Skin of body (tissue), 2 donors: ENCODE measurements around the gene C1QL2.

- RAMPAGE, long total RNA, result no peak
Observed at GRCh38 chr2:112833345-112833708, 3.3 kb downstream of the IL1B start.

DNA sequence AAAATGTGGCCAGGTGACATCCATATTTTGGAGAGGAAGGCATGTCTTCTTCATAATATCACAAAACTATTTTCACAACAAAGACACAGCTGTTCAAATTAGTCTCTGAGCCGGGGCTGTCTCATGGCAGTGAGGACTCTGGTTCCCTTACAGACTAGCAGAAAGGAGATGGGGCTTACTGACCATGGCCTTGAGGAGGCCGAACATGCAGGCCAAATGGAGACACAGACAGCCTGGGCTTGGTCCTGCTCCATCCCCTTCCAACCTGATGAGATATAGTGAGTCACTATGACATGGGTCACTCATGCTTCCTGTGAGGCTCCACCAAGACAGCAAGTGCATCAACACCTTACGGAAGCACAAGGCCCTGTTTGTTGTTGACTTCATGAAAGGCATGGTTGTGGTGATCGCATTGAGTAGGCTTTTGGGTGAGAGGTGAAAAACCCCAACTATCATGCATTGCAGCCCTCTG lies 9.8 kb downstream of the IL37 start:
- RAMPAGE, long total RNA, result no peak

DNA sequence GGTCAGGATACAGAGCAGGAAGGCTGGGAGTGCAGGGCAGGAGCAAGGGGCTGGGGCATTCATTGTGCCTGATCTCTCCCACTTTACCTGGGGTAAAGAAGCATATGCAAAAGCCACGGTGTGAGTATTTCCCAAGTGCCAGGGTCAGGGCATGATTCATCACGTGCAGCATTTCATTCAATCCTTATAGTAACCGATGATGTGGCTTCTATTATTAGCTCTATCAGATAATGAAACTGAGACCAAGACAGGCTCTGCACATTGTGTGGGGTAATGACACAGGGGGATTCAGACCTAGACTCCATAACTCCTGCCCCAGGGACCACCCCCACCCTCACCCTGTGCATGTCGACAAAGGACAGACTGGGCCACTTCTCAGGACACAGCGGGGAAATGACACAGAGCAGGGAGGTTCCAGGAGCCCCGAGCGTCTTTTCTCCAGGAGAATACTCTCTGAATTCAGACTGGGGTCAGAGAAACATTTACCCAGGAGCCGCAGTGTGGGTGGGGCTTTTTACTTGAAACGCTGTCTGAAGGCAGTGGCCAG lies 2.8 kb upstream of the IL1RN start:
- RAMPAGE, long total RNA, result no peak

GRCh38 chr2:113157920-113158442 lies 15.8 kb upstream of the PSD4 start:
- RAMPAGE, long total RNA, result no peak

GRCh38 chr2:113237371-113238119 lies 41.2 kb downstream of the PAX8 start:
- RAMPAGE, long total RNA, result no peak

GRCh38 chr2:113268244-113269052 lies 10.3 kb downstream of the PAX8 start:
- RAMPAGE, long total RNA, result no peak

DNA sequence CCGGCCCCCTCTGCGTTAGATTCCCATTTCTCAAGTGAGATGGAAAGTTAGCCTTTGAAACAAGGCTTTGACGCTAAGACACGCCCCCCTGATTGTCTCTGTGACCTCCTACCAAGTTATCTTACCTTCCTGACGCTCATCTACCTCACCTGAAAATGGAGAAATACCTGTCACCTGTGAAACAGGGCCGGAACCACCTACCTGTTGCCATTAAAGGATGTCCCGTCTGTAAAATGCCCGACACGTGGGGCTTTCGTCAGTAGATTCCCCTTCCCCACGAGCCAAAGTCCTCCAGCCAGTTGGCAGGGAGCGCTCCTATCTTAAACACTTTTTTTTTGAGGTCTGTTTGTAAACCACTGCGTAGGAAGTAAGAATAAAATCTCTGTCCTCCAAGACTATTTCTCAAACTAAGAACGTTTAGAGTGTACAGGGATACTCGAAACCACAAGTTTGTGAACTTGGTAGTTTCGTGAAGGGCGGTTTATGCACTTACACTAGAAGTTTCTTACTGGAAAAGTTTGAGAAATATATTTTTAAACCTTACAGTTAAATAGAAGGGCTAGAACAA lies 797 bp downstream of the ZNG1B start:
- RAMPAGE, long total RNA, result no peak

- RAMPAGE, long total RNA, result no peak
Observed at GRCh38 chr2:113490035-113490458, 8.4 kb upstream of the FOXD4L1 start.

GRCh38 chr2:113541702-113542507 lies 43.4 kb downstream of the FOXD4L1 start:
- RAMPAGE, long total RNA, result no peak

DNA sequence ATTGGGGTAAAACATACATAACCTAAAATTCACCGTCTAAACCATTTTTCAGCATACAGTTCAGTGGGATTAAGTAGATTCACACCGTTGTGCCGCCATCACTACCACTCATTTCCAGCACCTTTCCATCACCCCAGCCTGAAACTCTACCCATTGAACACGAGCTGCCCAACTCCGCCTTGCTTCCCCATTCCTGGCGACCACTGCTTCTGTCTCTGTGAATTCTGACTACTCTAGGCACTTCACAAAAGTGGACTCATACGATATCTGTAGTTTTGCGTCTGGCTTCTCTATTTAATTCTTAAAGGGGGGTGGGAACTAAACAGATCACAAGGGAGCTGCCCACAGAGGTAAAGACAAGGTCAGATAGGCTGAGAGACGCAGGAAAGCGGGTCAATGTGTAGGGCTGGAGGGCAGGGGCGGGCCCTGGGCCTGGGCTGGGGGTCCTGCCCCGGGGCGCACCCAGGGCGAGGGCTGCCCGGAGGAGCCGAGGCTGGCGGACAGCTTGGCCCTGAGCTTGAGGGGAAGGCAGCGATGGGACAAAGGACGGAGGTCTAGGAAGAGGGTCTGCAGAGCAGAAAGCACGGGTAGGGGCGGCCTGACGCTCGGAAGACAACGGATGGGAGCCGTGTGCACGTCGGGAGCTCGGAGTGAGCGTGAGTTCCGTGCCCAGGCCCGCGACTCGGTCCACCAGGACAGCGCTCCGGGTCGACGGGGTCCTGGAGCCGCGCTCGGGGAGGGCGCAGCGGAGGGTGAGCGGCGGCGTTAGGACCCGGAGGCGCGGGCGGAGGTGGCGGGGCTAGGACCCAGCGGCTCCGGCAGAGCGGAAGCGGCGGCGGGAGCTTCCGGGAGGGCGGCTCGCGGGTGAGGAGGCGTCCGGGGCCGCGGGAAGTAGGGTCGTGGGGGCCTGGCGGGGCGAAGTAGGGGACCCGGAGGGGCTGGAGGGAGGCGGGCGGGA lies 43.5 kb upstream of the RABL2A start:
- RAMPAGE, long total RNA, result no peak

DNA sequence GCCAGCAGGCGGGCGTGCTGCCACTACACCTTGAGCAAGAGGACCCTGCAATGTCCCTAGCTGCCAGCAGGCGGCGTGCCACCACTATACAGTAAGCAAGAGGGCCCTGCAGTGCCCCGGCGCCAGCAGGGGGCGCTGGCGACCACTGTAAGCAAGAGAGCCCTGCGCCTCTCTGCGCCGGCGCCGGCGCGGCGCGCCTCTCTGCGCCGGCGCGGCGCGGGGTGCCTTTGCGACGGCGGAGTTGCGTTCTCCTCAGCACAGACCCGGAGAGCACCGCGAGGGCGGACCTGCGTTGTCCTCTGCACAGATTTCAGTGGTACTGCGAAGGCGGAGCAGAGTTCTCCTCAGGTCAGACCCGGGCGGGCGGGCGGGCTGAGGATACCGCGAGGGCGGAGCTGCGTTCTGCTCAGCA lies 25.0 kb upstream of the RABL2A start:
- RAMPAGE, long total RNA, result no peak

DNA sequence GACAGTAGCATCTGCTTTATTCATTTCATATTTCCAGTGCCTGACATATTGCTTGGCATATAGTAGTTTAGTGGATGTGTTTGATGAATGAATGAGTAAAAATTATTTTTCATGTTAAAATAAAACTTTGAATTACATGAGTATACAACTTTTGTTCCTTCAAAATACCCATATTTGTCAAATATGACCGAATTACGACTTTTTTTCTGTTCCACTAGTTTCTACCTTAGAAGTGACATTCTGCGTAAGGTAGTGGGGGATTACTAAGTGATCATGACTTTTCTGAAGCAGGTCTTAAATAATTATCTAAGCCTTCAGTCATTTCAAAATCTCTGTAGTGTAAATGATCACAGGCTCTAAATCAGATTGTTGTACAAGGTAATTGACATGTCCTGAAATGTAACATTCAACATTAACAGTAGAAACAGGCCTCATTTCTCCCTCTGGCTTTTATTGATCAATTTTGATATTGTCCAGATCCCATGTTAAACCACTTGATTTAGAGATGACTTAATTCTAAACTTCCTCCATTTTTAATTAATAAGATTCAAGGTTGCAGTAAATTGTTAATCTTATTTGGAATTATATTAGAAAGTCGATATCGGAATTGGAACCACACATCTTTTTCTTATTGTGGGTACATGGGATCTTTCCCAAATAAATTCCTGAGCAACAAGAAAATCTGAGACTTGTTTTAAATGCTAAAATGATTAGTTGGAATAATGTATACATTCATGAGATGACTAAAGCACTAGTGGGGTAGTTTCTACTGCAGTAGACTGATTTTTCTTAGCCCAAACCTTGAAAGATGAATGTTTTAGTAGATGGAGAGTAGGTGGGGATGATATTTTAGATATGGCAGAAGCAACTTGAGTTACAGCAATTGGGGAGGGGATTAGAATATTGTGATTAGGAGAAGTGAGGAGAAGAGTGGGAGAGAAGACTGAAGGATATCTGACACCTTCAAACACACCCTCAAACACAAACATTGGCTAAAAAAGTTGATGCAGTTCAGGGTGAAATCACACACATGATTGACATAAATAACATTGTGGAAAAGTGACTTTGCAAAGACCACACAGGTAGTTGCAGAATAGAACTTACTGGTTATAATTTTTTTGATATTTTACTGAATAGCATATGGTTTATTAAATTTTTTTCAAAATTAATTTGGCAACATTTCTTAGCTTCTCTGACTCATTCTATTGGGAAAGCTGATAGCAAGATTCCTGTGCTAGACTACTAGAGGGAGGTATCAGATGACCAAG lies 72.5 kb downstream of the ACTR3 start:
- RAMPAGE, long total RNA, result no peak

DNA sequence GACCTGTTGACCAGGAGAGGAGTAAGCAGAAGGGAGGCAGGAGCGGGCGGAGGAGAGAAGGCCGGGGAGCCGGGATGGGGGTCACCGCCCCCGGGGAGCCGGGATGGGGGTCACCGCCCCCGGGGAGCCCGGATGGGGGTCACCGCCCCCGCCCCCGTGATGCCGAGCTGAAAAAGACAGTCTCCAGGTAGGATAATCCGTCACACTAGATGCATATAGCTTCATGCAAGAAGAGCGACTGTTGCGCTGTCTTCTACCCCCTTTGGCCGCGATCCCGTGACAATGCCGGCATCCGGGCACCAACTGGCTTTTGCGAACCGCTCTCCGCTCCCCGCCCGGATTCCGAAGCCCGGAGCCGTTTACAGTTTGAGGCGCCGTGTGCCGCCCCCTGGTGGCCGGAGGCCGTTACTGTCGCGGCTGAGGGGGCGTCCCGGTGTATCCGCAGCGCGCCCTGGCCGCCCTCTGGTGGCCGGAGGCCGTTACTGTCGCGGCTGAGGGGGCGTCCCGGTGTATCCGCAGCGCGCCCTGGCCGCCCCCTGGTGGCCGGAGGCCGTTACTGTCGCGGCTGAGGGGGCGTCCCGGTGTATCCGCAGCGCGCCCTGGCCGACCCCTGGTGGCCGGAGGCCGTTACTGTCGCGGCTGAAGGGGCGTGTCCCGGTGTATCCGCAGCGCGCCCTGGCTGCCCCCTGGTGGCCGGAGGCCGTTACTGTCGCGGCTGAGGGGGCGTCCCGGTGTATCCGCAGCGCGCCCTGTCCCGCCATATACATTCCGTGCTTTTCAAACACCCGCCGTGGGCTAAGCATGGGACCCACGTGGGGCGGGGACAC lies 89.6 kb downstream of the ACTR3 start:
- RAMPAGE, long total RNA, result no peak

- RAMPAGE, long total RNA, result no peak
Observed at GRCh38 chr2:114543279-114543677, 100.8 kb downstream of the DPP10 start.

DNA sequence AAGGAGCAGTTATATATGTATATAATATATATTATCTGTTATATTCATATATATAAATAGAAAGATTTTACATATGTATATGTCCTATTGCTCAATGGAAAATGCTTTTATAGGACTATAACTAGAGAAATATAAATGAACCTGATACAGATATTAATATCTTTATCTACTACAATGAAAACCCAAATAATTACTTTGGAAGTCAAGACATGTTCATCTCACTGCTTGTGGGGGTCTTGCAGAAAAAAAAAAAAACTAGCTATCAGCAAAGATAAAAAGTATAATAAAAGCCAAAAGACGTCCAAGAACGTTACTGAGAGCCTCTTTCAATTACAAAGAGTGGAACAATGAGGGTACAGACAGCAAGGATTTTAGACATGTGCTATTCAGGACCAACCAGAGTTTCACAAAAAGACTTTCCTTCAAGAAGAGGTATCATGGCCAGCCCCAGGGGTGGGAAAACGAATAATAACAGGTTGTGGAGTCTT lies 609.1 kb upstream of the DDX18 start:
- RAMPAGE, long total RNA, result no peak

- RAMPAGE, long total RNA, result no peak
Observed at GRCh38 chr2:117815242-117815566, 713 bp downstream of the DDX18 start.

- RAMPAGE, long total RNA, result no peak
Observed at GRCh38 chr2:118047293-118047834, 33.5 kb upstream of the CCDC93 start.

DNA sequence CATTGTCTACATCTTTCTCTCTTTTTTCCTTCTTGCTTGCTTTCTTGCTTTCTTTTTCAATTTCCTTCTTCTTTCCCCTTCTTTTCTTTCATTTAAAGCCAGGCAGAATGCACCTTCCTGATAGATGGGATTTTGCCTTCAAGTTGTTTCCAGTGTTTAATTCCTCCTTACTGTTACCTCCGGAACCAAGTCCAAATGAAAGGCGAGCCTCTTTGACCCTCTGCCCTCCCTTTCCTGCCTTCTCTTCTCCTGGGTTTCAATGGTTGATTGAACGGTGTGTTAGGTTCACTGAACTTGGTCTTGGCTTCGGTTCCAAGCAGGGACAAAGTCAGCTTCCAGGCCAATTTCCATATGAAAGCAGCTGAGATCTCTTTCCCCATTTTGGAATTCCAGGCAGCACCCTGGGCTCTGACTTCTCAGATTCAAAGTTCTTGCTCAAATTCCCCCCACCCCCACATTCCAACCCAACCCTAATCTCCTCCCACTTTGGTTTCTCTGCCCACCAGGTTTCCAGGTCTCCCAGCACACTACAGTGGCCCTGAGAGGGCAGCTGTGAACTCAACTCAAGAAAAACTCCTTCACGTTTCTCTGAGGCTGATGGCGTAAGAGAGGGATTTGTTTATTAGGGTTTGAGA lies 230.9 kb downstream of the INSIG2 start:
- RAMPAGE, long total RNA, result no peak

- RAMPAGE, long total RNA, result no peak
Observed at GRCh38 chr2:118852524-118853120, 5.2 kb upstream of the EN1 start.

GRCh38 chr2:119158657-119158980 lies at the start of gene C1QL2:
Gene C1QL2, minus strand, starts transcription at chr2:119158751.
- RAMPAGE, long total RNA, result no peak